ENCODE results near the genes CACHD1 and JAK1.

- PRO-cap, result no peak
- RAMPAGE, long total RNA, result no peak
Measured at GRCh38 chr1:62336886-62337445, 17.7 kb upstream of the KANK4 start.

DNA sequence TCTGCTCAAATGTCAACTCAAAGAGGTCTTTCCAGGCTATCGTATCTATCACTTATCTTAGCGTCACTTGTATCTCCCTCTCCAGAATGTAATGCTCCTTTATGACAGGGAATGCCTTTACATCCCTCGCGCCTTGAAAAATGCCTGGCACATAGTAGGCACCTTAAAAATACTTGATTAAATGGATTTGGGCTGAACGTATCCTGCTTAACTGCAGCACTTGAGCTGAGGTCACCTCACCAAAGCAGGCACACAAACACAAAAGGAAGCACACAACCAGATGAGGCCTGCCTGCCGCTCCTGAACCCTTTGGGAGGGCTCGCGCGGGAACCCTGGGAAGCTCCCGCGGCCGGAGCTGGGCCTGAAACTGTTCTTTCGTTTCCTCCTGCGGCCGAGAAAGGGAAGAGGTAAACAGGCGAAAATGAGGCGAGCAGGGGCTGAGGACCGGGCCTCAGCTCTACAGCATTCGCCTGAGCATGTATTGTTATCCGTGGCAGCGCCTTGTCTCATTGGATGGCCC is 1.1 kb upstream of the USP1 start:
- PRO-cap, result no peak
- RAMPAGE, long total RNA, result no peak

DNA sequence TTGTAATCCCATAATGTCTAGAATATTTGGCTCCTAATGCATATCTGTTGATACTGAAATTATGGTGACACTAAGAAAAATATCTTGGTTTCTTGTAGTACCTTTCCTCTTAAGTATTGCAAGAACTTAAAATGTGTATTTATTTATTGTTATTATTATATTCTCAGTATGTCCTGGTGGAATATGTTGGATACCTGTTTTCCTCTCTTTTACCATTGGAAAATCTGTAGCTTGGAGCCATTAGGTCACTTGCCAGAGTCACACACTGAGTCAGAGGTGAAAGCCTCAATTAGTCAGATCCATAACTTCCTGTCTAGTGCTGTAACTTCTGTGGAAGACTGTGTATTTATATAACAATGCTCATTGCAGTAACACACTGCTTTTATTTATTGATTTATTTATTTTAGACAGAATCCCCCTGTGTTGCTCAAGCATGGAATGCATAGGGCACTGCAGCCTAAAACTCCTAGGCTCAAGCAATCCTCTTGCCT is 1.2 kb upstream of the DOCK7 start:
- PRO-cap, result no peak
- RAMPAGE, long total RNA, result no peak

GRCh38 chr1:62725891-62726275 is 37.7 kb upstream of the DOCK7 start:
- PRO-cap, result no peak
- RAMPAGE, long total RNA, result no peak

- PRO-cap, result no peak
- RAMPAGE, long total RNA, result no peak
Measured at GRCh38 chr1:63277883-63278317, 44.5 kb upstream of the FOXD3 start.

DNA sequence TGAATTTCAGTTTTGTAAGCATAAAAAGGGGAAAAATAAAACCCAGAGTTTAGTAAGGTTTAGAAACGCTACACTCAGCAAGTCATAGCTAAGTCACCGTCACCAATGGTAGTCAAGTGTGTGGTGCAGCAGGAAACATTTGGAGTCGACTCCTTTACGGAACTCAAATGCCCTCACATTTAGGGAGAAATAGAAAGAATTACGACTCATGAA is 519 bp upstream of the PGM1 start:
- PRO-cap, result no peak
- RAMPAGE, long total RNA, result no peak

- PRO-cap, result no peak
- RAMPAGE, long total RNA, result no peak
Measured at GRCh38 chr1:63643735-63644316, 50.6 kb downstream of the PGM1 start.

DNA sequence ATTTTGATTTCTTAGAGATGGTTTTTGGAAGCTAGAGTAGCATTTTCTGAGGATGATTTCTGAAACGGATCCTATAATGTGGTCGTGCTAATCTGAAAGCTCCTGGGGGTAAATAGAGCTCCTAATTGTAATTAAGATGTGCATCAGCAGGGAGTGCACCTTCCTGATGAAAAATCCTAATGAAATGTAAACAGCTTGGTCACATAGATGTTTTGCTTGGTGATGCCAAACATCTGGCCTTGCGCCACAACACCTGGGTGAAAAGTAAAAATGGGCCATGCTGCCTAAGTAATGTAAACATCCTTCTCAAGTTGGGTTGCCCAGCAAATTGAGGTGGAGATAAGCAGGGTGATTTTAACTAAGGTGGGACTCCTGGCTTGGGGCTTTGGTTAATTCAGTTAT is 1.9 kb downstream of the ROR1 start:
- PRO-cap, result no peak
- RAMPAGE, long total RNA, result no peak

DNA sequence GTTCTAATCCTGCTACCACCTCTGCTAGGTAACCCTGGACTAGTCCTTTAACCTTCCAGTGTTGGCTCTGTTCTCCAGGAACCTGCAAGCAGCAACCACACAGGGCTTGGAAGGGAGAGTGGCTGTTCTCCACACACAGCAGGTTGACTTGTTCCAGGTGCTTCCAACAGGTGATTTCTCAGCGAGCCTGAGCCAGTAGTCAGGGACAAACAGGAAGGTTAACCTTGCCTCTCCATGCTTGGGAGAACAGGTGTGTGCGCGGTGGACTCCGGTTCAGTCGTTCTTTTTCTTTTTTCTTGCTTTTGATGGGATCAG is 838 bp upstream of the CACHD1 start:
- PRO-cap, result no peak
- RAMPAGE, long total RNA, result no peak

DNA sequence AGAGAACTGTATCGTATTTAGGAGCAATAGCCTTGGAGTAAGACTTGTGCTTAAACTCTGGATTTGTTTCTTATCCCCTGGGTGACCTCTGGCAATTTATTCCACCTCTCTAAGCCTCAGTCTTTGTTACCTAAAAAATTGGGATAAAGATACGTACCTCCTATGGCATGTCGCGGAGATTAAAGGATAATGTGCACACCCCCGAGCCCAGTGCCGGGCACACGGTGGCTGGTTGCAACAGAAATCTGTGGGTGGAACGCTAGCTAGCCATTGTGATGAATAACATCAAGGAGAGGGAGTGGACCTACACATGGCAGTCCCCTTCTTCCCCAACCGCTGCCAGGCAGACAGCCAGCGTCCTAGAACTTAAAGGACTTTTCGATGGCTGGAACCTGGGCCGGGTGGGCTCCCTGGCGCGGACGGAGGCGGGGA is 439 bp upstream of the CACHD1 start:
- PRO-cap, result no peak
- RAMPAGE, long total RNA, result no peak

GRCh38 chr1:64469906-64471025 is at the start of gene CACHD1:
Gene CACHD1 (plus strand): TSS chr1:64470129.
- PRO-cap, result no peak
- RAMPAGE, long total RNA, result no peak

DNA sequence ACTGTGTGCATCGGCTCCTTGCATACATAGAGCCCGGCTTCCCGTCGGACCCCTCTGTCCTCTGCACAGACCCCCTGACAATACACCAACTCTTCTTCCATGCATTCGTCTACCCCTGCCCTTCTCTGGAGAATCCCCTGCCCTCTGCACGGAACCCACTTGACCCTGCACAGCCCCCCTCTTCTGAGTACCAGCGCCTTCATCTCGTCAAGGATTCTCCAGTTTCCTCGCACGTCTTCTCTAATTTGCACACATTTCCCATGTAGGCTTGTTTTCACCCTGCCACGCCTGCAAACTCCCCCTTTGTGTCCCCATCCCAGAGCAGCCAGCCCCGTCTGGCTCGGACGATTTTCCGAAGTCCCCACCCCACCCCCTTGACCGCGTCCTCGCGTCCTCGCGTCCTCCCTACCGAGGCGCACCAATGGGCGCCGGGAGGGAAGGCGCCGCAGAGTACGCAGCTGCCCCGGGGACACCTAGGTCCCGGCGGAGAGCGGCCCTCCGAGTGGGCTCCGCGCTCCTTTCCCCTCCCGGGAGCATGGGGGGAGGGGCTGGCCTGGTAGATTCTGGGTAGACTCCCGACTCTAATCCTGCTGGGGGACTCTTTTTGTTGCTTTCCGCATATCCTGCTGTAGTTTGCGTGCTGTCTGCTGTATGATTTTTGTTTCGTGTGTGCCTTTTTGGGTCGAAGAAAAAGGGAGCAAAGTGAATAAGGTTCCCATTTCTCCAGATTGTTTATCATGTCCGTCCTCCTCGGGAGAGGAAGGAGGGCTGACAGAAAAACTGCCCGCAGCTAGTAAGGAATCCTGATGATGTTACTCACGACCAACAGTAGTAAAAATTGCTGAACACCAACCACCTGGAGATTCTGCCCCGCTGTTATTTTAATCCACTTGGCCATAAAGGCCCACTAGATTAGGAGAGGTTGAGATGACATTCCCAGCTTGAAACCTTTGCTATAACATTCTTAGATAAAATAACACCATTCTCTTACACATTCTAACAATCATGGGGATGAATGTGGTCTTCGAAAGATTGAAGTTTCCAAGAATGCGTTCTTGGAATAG is 1.4 kb downstream of the CACHD1 start:
- PRO-cap, result no peak
- RAMPAGE, long total RNA, result no peak

- PRO-cap, result no peak
- RAMPAGE, long total RNA, result no peak
Measured at GRCh38 chr1:64844623-64845021, 99.7 kb downstream of the RAVER2 start.

DNA sequence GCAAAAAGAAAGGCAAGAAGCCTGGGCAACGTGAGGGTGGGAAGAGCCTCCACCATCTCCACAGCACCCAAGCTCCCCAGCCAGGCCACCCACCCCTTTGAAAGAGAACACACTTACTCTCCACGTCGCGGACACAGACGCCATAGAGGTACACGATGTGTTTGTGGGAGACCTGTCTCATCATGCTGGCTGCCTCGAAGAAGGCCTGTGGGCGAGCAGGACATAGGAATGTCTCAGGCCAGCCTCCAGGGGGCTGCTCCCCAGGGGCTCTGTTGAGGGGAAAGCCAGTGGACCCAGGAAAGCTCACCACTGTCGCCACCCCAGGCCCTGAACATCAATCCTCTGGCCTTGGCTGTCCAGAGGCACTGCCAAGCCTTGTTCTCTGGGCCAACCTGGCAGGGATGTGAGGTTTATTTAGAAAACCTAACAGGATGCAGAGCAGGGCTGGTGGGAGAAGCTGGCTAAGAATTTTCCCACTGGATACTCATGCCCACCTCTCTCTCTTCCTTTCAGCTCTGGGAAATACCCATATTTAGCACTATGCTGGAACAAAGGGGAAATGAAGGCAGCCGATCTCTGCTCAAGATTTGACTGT is 101.8 kb downstream of the RAVER2 start:
- PRO-cap, result no peak
- RAMPAGE, long total RNA, result no peak

GRCh38 chr1:64870641-64870864 is 95.8 kb downstream of the JAK1 start:
- PRO-cap, result no peak
- RAMPAGE, long total RNA, result no peak

- PRO-cap, result no peak
- RAMPAGE, long total RNA, result no peak
Measured at GRCh38 chr1:64894795-64895160, 71.6 kb downstream of the JAK1 start.

DNA sequence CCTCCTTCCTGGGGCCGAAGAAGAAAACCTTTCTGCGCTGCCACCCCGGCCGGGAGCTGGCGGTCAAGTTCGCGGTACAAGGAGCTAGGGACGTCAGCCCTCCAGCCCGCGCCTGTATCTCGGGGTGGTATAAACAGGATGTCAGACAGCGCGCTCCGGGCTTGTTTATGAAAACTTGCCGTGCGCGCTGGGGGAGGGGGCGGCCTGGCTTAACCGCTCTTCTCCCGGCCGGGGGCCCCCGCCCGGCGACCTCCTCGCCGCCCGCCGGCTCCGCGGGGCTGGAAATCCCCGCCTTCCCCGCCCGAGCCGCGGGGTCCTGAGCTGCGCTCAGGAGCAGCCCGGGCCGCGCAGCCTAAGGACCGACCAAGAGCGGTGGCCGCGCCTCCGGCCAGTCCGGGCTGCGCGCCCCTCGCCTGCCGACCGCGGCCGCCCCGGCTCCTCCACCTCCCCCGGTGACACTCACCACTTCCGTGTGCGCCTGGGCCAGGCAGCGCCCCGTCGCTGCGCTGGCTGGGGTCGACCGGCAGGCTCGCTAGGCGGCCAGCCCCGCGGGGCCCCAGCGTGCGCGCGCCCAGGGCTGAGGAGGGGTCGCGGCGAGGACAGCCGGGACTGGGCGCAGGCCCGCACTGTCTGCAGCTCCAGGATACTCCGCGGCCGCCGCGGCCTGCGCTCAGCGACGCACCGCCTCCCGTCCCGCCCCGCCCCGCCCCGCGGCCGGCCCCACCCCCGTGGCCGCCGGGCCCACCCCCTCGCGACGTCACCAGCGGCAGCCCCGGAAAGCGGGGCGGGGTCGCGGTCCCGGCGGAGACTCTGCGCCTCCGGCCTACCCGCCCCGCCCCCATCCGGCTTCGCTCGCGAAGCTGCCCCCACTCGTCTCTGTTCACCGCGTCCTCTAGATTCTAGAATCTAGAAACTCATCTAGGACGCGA is at the start of gene JAK1:
TSS of gene JAK1 (minus strand) at position 680 of the 929 bp plus-strand sequence.
- PRO-cap, result unidirectional peak, plus-strand start at position 117 of the sequence; bidirectional peak, plus-strand start at position 769 of the sequence, minus-strand start at position 461 of the sequence
- RAMPAGE, long total RNA, result no peak

DNA sequence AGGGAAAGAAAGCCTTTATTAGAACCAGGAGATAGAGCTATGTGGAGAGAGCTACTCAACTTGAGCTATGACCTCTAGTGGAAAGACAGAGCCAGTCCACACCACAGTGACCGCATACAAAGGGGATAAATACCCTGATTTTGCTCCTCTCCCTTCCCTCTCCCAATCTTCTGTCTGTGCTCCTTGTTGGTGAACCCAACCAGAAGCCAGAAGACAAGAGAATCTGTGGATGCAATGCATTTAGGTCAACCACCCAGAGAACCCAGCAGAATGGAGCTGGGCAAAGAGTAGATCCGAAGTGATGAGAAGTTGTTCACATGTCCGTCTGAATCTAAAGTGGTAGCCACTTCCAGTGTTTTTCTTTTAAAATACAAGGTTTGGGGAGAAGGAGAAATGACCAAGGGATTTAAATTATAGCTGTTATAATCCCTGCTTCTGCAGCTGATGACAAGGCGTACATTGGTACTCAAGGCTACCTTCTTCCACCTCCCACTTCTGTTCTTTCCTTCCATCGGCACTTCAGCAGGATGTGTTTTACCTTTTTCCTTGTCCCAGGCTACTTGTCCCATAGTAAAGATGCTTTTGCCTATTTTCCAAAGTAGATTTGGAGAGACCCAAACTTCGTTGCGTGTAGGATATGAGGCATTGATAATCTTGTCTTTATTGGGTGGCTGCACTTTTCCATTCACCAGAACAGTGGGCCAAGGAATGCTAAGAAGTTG is 54.7 kb upstream of the JAK1 start:
- PRO-cap, result no peak
- RAMPAGE, long total RNA, result no peak

GRCh38 chr1:65057708-65058098 is 90.3 kb upstream of the AK4 start:
- PRO-cap, result no peak
- RAMPAGE, long total RNA, result no peak

- PRO-cap, result no peak
- RAMPAGE, long total RNA, result no peak
Measured at GRCh38 chr1:65064118-65065545, 83.4 kb upstream of the AK4 start.